ENCODE measurements around the gene NOL4.

DNA sequence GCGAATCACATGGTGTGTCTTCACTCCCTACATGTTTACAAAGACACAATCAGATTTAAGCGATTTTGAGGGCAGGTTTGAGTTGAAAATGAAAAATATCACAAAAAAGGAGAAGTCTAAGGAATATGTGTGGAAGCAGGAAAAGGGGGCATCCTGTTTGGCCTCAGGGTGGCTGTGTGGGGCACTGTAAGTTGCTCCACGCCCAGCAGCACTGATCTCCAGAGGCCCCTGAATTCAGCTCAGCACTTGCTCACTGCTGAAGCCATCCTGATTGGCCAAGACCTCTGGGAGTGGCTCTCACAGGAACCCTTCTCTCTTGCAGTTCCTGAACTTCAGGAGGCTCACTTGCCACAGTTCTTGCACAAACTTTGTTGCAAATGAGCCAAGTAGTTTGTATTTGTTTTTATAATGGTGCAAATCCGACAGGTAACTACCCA is 363.5 kb downstream of the ZNF521 start:
- PRO-cap: no peak

DNA sequence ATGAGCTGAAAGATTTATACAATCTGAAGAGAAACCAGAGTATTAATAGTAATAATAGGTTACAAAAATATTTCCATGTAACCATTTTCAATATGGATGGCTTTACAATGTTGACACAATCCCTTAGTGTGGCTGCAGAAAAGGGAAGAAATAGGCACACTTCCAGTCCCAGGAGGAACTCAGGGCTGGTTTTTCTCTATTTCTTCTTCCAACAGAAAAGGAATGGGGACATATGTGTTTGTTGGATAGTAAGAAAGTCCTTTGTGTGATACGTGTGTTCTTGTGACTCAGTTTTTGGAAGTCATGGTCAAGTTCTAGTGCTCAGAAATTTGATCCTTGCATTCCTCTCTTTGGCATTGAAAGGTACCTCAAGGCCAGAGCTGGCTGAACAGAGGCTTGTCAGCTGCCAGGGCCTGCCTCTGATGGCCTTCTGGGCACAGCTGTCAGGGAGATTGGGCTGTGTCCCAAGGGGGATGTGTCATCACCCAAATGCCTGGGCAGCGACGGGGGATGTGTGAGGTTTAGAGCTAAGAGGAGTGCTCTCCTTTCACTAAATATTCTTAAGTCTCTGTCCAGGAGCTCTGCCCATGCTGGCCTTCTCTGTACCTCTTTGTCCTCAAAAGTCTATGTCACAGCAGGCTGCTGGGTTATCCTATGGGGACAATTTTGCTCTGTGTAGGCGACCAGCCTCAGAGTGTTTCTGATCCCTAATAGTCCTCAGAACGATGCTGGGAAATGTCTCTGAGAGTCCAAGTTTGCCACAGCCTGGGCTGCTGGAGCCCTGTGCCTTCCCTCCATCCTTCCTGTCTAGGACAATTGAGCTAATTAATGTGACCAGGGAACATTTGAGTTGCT is 115.2 kb upstream of the ZNF521 start:
- PRO-cap: no peak

DNA sequence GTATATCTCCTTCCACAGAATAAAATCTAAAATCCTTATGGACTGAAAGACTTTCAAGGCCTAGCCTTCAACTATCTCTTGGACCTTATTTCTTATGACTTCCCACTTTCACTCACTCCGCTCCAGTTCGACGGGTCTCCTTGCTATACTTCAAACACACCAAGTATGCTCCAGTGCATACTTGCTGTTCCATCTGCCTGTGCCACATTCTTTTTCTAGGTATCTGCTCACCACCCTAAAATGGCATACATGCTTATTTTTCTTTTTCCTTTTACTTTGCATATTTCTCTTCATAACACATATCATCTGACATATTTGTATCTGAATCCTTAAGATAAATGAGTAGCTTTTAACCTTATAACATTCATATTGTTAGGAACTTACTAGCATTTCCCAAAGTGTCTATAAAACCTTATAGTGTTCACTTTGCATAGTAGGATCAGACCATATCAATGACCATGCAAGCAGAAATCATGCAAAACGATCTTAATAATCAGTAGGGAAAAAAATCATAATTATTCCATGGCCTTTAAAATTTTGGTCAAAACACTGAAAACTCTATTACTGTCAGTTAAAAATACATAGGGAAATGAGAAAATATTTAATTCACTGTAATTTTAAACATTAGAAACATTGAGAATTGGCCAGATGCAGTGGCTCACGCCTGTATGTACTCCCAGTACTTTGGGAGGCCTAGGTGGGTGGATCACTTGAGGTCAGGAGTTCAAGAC is 45.0 kb downstream of the SS18 start:
- PRO-cap: no peak

DNA sequence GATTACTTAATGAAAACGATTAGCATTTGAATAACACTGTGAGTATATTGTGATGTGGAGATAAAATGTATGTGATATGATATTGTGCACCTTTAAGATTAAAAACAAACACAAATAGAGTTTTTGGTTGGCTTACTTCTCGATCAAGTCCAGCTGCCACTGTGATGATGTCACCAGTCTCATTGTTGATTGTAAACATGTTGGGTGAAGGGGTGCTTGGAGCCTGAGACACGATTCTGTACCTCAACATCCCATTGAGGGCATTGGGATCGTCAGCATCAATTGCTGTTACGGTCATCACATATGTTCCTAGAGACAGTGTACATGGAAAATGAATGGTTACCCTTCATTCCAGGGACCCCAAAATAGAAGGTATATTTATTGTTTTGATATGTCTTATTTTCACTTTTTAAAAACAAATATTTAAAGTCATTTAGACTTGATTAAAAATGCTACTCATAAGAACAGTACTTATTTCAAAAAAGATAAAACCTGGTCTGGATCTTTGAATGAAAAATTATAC is 174.0 kb downstream of the CDH2 start:
- PRO-cap: no peak

- PRO-cap: no peak
Observed at GRCh38 chr18:28005694-28006146, 171.2 kb downstream of the CDH2 start.

- PRO-cap: bidirectional peak, plus-strand start at chr18:28127440, minus-strand start at chr18:28127336
Observed at GRCh38 chr18:28127211-28127686, 49.7 kb downstream of the CDH2 start.

DNA sequence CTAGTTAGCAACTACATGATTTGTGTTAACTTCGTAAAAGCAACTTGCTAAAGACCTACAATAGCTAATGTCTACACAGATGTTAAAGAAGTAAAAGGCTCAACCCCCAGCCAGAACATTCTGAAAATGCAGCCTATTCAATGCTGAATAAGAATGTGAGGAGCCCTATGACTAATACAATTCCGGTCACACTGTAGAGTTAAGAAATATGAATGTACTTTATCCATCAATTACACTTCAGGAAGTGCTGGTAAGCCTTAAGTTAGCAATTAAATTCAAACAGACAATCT is 591.0 kb upstream of the CDH2 start:
- PRO-cap: no peak

DNA sequence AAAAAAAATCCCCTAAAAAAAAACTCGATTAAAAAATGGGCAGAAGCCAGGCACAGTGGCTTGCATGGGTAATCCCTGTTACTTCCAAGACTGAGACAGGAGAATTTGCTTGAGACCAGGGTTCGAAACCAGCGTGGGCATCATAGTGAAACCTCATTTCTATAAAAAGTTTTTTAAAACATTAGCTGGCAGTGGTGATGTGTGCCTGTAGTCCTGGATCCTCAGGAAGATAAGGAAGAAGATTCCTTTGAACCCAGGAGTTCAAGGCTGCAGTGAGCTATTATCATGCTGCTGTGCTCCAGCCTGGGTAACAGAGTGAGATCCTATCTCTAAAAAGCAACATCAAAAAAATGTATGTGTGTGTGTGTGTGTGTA is 1417.5 kb upstream of the CDH2 start:
- PRO-cap: no peak

DNA sequence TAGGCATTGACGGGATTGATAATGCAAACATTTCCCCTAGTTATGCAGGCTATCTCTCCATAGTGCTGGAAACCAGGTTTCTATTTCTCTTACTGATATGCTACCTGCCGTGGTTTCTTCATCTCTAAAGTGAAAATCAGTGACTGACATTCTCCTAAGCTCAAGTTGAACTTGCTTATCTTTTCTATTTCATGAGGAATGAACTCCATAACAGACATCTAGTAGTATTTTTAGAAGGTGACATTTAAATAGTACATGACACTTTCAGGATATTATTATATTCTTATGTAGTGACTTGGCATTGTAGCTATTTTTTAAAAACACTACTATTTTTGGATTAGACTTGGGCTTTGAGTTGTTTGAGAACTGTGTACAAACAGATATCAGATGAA is 1381.8 kb downstream of the DSC3 start:
- PRO-cap: bidirectional peak, plus-strand start at position 330 of the sequence, minus-strand start at position 131 of the sequence

DNA sequence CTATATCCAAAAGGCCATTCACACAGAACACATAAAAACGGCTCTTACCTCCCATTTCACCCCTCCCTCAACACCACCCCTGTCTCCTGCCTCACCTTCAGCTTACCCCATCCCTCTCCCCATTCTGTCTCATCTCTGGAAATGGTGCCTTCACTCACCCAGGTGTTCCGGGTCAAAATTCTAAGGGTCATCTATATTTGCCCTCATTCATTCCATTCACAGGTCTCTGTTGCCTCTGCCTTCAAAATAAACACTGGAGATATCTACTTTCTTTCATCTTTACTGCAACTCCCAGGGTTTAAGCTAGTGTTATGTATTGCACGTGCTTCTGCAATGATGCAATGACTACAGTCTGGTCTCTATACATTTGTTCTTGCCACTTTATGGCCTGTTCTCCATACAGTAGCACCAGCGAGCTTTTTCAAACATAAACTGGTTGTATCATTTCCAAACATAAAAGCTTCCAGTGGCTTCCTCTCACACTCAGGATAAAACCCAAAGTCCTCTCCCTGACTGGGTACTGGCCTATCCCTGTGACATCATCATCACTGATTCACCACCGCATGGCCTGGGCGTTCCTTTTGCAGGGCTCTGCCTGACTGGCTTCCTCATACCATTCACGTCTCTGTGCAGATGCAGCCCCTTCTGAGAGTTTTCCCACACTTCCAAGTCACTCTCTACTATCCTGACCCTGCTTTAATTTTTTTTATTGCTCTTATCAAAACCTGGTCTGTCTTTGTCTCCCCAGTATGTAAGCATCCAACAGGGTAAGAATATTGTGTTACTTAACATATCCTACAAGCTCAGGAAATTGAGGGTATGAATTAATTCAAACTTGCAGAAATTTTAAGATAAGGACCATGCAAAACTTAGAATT is 14.4 kb downstream of the DSG2 start:
- PRO-cap: no peak

- PRO-cap: no peak
Observed at GRCh38 chr18:31684061-31684452, 324 bp downstream of the B4GALT6 start.

- PRO-cap: no peak
Observed at GRCh38 chr18:33135985-33136613, 304.4 kb downstream of the CCDC178 start.

DNA sequence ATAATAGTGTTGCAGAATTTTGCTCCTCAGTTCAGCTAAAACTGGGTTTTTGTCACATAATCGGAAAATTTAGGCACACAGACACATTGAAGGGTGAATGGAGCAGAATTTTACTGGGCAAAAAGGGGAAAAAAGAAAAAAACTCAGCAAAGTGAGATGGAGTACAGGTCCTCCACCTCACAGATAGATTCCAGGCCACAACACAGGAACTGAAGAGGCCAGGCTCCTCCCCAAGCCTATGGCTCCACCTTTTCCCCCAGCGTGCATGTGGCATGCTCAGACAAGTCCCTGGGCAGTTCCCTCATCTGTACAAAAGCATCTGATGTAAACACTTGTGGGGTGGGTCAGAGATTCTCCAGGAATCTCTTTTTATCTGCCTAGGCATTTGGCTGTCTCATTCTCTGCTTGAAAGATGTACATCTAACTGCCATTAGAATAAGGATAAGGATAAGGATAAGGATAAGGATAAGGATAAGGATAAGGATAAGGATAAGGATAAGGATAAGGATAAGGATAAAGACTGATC is 17.3 kb upstream of the ASXL3 start:
- PRO-cap: no peak

DNA sequence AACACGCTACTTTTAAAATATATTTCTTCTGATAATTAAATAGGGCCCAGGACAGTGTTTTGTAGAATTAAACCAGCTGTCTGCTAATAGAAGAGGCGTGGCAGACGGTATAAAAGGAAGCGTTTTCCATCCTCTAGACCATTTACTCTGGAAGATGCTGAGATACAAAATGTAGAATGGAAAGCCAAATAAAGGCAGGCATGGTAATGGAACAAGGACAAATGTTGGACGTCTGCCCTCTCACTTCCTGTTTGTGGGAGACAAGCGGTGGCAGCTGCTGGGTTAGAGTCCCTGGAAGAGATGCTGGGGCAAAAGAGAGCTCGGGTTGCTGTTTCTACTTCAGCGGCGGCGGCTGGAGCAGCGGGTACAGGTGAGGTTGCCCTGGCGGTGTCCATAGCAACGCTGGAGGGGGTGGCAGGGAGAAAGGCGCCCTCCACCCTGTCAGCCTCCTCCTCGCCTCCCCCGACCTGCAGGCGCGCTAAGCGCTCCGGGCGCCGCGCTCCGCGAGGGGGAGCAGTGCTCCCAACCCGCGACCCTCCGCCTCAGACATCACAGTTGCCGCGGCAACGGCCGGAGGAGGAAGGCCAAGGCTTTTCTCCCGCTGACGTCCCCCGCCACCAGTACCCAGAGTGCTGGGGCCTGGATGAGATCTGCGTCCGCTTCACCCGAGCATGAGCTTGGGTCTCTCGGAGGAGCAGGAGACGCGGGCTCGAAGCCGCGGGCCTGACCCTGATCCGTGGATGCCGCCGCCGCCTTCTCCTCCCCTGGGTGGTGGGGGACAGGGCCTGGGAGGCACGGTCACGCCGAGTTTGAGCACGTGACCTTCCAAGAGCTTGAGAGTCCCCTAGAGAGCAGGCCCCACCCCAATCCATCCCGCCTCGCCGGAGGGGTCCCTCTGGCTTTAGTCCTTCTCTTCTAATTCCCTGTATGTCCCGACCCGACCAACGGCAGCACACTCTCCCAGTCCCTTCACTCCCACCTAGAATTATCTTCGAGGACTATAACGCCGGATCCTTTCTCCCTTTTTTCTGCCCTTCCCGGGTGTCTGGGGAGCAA is 65.6 kb downstream of the NOL4 start:
- PRO-cap: no peak

- PRO-cap: no peak
Observed at GRCh38 chr18:34221762-34222519, 2.8 kb downstream of the NOL4 start.

DNA sequence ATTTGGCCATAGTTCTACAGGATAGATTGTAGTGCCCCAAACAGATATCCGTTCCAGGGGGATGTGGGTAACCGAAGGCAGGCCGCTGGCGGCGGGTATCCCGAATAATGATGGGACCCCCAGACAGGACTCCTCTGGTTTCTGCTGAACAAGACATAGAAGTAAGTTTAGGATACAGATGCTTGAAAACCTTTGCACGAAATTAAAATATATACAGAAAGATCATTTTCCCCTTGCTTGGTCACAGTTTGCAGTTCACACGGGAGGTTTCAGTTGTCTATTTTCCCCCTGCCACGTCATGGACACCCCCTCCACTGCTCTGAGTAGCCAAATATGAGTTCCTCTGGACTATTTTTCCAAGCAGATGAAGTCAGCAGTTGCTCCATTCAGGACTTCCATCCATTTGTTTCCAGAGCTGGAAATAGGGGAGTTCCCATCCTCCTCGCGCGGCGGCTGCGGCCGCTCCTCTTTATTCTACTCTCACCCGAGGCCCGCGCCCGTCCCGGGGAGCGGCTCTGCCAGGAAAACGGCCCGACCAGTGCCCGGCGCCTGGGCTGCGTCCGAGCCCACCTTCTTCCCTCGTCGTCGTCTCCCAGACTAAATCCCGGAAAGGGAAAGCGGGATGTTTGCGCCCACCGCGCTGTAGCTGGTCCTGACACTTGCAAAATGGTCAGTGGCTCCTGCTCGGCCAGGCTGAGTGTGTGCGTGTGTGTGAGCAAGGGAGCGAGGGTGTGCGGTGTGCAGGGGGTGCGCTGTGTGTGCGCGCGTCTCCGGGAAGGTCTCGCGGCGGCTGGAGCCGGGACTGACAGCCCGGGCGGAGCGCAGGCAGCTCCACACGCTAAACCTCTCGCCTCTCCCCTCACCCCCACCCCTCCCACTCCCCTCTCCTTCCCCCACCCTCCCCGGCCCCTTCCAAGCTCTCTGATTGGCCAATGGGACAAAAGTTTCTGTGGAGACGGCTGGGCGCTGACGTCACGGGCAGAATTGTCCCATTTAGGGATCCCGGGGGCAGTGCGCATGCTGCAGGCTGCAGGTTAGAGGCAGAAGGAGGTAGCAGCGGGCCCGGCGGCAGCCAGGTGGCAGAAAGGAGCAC is at the start of gene NOL4:
Gene NOL4 (minus strand): TSS at position 840 of the 1,093 bp plus-strand sequence.
- PRO-cap: no peak

GRCh38 chr18:34909709-34910383 is 131.4 kb upstream of the MAPRE2 start:
- PRO-cap: no peak

- PRO-cap: no peak
Observed at GRCh38 chr18:35027126-35027832, 13.9 kb upstream of the MAPRE2 start.

DNA sequence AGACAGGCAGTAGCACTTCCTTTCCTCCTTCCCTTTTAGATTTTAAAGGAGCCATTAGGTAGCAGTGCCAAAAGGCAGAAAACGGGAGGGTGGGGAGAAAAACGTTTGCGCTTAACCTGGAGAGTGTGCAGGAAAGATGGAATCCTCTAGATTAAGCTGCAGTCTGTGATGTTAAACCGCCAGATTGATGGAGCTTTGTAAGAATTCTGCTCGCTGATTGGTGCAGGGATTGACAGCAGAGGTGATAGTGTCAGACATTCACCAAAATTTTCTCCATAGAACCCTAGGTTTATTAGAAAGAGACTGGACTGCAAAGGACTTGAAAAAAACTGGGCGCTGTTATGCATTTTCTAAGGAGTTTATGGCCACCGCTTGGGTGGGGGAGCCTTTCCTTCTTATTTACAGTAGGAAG is 754 bp downstream of the MAPRE2 start:
- PRO-cap: no peak

- PRO-cap: no peak
Observed at GRCh38 chr18:35050573-35051220, 9.5 kb downstream of the MAPRE2 start.